Aorta (tissue), 1 donor: Measurements from ENCODE around the genes ANKRD13C and PTGER3.

GRCh38 chr1:68140819-68142154, 90.9 kb upstream of the DIRAS3 start:
- PRO-cap, result unidirectional peak, plus-strand start at chr1:68141233

GRCh38 chr1:68174084-68174710, 58.1 kb downstream of the WLS start:
- PRO-cap, result no peak

GRCh38 chr1:68881221-68882184, 384.6 kb upstream of the DEPDC1 start:
- PRO-cap, result no peak

- PRO-cap, result no peak
Measured at GRCh38 chr1:69919221-69919652, 286.1 kb downstream of the LRRC40 start.

- PRO-cap, result bidirectional peak, plus-strand start at chr1:70354820, minus-strand start at chr1:70354696
Measured at GRCh38 chr1:70354589-70355455, at the start of gene ANKRD13C. Gene ANKRD13C (minus strand): TSS chr1:70354722.

DNA sequence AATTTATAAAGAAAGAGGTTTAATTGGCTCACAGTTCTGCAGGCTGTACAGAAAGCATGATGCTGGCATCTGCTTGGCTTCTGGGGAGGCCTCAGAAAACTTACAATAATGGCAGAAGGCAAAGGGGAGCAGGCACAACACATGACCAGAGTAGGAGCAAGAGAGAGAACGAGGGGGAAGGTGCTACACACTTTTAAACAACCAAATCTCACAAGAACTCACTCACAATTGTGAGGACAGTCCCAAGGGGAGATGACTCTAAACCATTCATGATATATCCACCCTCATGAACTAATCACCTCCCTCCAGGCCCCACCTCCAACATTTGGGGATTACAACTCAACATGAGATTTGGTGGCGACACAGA, 14.5 kb downstream of the CTH start:
- PRO-cap, result no peak

- PRO-cap, result unidirectional peak, minus-strand start at chr1:71047737
Measured at GRCh38 chr1:71047601-71048247, at the start of gene PTGER3. Gene PTGER3 (minus strand): TSS chr1:71047816.

DNA sequence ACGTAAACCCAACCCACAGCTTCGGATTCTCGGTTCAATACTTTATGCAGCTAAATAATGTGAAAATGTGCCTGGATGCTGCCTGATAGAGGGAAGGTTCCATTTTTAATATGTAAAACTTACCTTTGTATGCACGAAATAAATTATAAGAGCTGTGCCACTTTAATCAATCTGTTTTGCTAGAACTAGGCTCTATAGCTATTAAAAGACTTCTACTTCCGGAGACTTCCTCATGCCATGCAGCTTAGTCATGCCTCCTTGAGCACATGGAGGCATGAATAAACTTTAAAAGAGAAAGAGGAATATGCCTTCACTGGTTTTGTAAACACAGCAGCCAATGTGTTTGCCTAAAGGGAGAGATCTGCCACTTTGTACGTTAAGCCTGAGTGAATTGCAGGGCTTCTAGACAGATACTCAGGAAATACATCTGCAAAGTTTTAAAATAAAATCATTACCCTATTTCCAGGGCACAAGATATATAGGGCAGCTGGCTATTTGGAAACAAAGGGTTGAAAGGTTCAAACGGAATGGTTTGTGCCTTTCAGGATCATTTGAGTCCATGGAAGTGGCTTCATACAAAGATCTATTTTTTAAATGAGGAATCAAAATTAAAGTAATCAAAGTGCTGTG, 604.6 kb downstream of the LRRIQ3 start:
- PRO-cap, result no peak

GRCh38 chr1:74718954-74719599, 13.8 kb downstream of the CRYZ start:
- PRO-cap, result no peak

DNA sequence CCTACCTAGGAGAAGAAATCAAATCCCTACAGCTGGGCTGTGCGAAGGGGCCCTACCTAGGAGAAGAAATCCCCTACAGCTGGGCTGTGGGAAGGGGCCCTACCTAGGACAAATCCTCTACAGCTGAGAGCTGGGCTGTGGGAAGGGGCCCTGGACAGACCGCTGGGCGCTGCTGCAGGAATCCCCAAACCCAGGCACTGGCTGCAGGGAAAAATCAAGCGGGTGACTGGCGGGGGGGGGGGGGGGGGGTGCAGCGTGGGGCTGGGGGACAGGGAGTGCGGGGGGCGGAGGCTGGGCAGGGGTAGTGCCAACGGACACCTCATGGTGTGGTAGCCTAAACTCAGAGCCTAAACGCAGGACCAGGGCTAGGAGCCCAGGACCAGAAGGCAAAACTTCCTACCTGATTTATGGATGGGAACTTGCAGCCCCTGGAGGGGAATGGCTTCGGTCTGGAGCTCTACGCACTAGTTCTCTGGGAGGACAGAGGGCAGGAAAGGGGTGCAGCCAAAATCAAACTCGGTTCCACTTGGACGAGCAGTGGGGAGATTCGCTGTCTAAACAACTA, 401 bp downstream of the CRYZ start:
- PRO-cap, result no peak

GRCh38 chr1:76068598-76069106, 5.9 kb upstream of the ST6GALNAC3 start:
- PRO-cap, result no peak

- PRO-cap, result no peak
Measured at GRCh38 chr1:76190957-76192016, 116.7 kb downstream of the ST6GALNAC3 start.

- PRO-cap, result no peak
Measured at GRCh38 chr1:76899199-76899807, 32.0 kb downstream of the ST6GALNAC5 start.

DNA sequence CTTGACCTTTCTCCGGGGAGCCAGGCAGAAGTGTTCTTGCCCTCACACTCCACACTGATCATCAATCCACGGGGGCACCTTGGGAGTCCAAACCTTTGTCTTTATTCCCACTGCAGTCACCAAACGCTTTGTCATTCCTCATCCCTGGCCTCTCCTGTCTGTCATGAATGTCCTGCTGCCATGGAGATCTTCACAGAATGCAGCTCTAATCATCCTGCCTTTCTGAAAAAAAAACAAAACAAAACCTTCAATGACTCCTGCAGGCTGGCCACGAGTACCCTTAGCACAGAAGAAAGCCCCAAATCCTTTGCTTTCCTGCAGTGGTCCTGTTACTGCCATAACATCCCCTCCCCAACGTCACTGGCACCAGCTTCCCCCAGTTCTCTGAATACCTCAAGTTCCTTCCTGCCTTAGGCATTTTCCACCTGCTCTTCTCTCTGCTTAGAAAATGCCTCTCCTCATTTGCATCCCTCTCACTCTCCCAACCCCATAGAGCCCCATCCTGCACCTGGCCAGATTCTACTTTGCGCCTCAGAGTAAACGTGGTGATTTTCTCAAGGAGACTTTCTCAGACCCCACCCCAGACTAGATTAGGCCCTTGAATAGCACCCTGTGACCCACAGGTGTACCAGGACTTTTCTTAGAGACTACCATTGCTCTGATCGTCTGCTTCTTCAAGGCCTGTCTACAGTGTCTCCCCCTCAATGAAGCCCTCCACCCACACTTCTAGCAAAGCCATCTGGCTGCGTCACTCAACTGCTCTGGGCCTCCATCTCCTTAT, 131.2 kb downstream of the AK5 start:
- PRO-cap, result no peak

- PRO-cap, result no peak
Measured at GRCh38 chr1:77564300-77565473, 117.8 kb downstream of the ZZZ3 start.

- PRO-cap, result no peak
Measured at GRCh38 chr1:77964611-77965424, 14.1 kb downstream of the FUBP1 start.

DNA sequence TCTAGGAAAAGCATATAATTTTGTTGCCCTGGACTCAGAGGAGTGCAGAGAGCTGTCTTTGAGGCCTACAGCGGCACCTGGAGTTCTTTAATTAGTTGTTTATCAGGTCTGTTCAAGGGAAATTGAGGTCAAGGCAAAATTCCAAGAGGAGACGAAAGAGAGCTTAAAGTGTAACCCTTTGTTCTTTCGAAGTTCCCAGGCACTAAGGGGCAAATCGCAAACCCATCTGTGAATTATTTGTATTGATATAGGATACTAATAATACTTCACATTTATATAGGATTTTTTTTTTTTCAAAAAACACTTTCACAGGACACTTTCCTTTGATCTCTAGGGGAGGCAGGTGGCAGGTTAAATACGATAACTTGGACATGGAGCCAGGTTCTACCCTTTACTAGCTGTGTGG, 1.5 kb downstream of the GIPC2 start:
- PRO-cap, result no peak

DNA sequence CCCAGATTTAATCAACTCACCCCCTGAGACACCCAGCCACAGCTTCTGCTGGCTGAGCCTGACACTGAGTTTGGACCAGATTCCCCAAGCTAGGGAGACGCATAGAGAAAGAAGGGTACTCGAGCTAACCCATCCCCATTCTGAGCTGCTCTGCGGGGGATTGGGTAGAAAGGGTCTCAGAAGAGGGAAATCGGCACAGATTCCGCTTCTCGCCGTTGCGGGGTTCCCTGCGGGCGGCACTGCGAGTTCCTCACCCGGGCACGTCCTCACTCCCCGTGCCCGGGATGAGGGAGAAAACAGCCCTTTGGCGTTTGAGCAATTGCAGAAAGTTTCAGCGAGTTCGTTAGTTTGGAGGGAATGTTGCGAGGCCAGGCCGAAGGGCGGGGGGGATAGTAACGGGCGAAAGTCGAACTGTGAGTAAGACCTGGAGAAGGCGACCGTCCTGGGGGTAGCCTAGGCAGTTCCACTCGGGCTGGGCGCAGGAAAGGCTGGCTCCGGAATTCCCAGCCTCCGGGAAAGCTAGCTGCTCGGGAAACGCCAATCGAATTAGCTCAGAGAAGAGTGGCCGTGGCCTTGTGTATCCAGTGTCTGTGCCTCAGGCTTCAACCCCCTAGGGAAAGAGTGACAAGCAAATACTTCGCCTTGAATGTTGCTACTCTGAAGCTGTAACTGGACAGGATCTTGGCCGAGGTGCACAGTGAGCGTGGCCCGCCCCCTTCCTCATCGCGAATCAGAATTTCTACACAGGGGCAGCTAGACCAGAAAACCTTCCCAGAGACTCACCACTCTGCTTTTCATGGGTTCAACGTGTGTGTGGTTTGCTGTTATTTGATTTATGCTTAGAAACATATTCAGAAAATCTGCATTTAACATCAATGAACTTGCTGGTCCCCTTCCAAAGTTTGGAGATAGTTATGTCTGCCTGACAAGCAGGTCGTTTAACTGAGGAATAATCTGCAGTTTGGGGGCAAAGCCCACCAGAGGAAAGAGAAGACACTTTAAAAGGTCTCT, 819 bp downstream of the PTGFR start:
- PRO-cap, result no peak

DNA sequence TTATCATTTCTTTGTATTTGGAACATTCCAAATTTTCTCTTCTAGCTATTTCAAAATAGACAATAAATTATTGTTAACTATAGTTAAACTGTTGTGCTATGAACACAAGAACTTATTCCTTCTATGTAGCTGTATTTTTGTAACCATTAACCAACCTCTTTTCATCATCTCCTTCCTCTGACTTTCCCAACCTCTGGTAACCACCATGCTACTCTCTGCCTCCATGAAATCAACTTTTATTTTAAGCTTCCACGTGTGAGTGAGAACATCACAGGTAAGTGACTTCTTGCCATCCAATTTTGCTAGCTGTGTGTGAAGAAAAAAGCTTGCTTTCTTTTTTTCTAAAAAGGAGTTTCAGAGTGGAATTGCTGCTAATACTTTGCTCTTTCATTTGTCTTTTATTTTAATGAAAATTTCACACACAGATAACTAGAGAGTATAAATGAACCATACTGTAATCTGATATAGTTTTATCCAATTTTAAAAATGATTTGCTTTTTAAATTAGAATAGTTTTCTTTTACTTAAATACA, 516 bp downstream of the IFI44L start:
- PRO-cap, result no peak

DNA sequence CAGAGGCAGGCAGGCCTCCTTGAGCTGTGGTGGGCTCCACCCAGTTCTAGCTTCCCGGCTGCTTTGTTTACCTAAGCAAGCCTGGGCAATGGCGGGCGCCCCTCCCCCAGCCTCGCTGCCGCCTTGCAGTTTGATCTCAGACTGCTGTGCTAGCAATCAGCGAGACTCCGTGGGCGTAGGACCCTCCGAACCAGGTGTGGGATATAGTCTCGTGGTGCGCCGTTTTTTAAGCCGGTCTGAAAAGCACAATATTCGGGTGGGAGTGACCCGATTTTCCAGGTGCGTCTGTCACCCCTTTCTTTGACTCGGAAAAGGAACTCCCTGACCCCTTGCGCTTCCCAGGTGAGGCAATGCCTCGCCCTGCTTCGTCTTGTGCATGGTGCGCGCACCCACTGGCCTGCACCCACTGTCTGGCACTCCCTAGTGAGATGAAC, 155.6 kb downstream of the ADGRL4 start:
- PRO-cap, result no peak